Body of pancreas (tissue), 2 donors: ENCODE measurements around the genes NDUFA4L2 and TSPAN31.

GRCh38 chr12:57232317-57232954 is 2.9 kb downstream of the SHMT2 start:
- PRO-cap: no peak
- RAMPAGE, long total RNA, 2 experiments: no peak in any of the 2 experiments

- PRO-cap: no peak
- RAMPAGE, long total RNA, 2 experiments: start-site peak on the minus strand in 1 of 2 experiments, at chr12:57237099-57237111 at its widest, 15 reads per replicate
These were observed at the start of gene NDUFA4L2 for GRCh38 chr12:57236792-57237939. TSS of gene NDUFA4L2 (minus strand) at chr12:57237104.

DNA sequence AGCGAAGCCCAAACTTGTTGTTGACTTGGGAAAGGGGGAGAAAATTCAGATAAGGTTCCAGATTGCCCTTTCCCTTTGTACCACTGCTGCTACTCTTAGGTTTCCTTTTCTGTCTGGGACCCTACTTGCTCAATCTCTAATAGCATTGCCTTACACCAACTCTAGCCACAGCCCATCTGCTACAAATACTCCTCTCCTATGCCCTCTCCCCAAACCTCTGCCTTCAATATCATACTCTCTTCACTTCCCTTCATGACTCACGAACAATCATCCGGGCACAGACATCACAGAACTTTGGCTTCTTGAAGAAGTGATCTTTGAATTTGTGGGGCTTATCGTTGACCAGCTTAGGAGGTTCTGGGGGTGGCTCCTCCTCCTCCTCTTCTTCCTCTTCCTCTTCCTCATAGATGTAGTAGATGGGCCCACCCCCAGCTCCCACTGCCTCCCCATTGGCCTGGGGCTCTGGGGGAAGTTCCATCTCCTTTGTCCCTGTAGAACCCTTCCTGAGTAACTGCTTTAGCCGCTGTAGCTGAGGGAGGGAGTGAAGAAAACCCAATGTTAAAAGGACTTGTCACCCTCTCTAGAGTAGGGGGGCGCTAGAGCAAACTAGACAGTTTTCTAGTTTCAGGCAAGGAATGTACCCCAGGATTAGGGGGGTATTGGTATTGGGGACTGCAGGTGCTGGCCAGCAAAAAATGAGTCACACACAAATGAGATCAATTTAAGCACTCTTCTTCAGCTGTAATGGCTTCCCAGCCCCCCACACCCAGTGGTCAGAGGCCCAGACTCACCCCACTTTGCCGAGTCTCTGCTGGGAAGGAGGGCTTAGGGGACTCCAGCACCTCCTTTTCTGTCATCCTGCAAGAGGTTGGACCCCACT is 2.0 kb downstream of the STAC3 start:
- PRO-cap: no peak
- RAMPAGE, long total RNA, 2 experiments: no peak in any of the 2 experiments

- PRO-cap: no peak
- RAMPAGE, long total RNA, 2 experiments: no peak in any of the 2 experiments
These were observed 5.2 kb upstream of the STAC3 start for GRCh38 chr12:57255800-57256961.

DNA sequence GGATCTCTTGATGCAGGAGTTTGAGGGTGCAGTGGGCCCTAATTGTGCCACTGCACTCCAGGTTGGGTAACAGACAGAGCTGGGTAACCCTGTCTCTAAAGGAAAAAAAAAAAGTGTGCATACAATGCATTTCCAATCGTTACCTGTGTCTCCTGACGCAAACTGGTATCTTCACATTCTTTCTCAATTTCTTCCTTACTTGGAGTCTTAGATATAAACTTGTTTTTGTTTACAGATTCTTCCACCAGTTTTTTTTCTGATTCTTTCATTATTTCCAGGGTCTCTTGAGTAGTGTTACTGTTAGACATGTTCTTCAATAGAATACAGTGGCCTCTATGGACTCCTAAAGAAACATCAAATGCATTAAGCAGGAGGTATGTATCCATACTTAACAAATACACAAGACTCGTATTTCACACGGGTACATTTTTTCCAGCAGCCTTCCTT is 59.2 kb upstream of the STAC3 start:
- PRO-cap: no peak
- RAMPAGE, long total RNA, 2 experiments: start-site peak on the minus strand in 1 of 2 experiments, centred at position 309 of the sequence, 16 reads per replicate

- PRO-cap: no peak
- RAMPAGE, long total RNA, 2 experiments: no peak in any of the 2 experiments
These were observed 88.8 kb downstream of the R3HDM2 start for GRCh38 chr12:57341625-57342912.

- PRO-cap: no peak
- RAMPAGE, long total RNA, 2 experiments: no peak in any of the 2 experiments
These were observed 73.3 kb downstream of the R3HDM2 start for GRCh38 chr12:57357520-57358033.

- PRO-cap: no peak
- RAMPAGE, long total RNA, 2 experiments: start-site peak on the minus strand in 1 of 2 experiments, at chr12:57476240-57476743 at its widest, 7 reads per replicate
These were observed 3.7 kb downstream of the ARHGAP9 start for GRCh38 chr12:57475646-57476655.

DNA sequence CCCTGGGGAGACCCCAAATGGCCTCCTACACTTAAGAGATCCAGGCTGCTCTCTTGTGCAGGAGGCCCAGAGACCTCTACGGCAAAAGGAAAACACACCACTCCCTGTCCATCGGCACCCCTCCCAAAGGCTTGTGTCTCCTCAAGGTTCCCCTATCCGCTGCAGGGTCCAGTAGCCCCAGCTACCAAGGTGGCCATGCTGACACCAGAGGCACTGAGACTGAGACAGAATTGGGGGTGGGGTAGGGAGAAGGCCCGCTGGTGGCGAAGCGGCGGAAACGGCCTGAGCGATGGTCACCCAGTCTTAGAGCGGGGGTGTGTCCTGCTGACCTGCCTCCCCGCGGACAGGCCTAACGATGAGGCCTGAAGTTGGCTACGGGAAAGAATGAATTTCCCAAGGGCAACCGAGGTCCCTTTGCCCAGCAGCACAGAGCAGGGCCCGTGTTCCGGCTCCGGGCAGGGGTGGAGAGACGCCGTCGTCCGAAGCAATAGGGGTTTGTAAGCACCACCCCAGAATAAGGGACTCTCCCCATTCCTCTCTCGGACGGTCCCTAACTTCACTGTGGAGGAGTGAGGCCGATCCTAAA is 451 bp downstream of the DDIT3 start:
- PRO-cap: bidirectional peak, plus-strand start at position 306 of the sequence, minus-strand start at position 221 of the sequence
- RAMPAGE, long total RNA, 2 experiments: no peak in any of the 2 experiments

GRCh38 chr12:57530017-57531123 is 7.7 kb downstream of the MBD6 start:
- PRO-cap: no peak
- RAMPAGE, long total RNA, 2 experiments: no peak in any of the 2 experiments

- PRO-cap: no peak
- RAMPAGE, long total RNA, 2 experiments: no peak in any of the 2 experiments
These were observed 8.1 kb downstream of the ARHGEF25 start for GRCh38 chr12:57619184-57619945.

DNA sequence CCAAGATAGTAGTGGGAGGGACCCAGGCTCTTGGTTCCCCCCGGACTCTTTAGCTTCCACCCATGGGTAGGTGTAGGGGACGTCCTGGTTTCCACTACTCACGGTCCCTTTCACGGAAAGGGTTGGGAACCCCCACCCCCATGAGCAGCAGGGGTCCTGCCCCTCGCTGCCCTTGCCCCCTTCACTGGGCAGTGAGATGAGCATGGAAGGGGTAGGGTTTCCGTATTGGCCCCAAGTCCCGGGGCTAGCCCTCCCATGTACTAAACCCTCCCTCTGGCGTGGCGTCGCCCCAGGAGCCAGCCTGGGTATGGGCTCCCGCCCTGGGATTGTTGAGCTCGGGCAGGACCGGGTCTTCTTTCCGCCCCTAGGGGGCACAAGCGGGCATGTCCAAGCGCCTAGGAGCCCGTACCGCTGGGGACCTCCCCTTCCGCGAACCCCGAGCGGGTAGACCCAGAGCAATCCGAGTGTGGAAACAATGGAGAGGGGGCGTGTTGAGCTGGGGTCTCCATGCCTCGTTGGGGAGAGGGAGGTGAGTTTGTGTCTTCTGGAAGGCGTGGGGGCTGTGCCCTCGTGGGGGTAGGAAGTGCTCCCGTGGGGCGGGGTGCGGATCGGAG is 12.6 kb downstream of the AGAP2 start:
- PRO-cap: no peak
- RAMPAGE, long total RNA, 2 experiments: no peak in any of the 2 experiments

DNA sequence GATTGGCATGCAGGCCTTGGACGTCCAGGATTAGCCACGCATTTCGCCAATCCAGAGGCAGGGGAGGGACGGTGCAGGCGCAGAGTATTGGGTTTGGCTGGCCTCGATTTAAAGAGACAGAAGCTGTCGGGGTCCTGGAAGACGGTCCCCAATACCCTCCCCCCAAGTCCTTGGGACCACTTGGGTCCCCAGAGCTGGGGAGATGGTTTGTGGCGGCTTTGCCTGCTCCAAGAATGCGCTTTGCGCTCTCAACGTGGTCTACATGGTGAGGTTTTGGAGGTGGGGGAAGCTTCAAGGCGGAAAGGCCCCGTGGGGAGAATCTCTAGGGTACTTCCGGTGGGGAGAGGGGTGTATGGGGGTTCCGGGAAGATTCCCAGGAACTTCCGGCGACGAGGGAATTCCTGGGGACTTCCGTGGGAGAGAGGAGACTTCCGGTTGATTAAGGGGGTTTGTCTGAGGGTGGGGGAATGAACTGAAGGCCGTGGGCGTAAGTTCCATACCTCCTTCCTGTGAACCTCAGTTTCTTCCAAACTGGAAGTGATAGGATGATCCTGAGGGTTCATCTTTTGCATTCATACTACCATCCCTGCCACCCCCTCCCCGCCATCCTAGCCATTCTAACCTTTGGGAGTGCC is at the start of gene TSPAN31:
Gene TSPAN31 (plus strand): TSS at position 87 of the 635 bp plus-strand sequence.
- PRO-cap: bidirectional peak, plus-strand start at position 49 of the sequence, minus-strand start outside the sequence
- RAMPAGE, long total RNA, 2 experiments: start-site peak on the plus strand in 2 of 2 experiments, centred at positions 95 to 96 of the sequence, 89 to 233 reads per replicate

DNA sequence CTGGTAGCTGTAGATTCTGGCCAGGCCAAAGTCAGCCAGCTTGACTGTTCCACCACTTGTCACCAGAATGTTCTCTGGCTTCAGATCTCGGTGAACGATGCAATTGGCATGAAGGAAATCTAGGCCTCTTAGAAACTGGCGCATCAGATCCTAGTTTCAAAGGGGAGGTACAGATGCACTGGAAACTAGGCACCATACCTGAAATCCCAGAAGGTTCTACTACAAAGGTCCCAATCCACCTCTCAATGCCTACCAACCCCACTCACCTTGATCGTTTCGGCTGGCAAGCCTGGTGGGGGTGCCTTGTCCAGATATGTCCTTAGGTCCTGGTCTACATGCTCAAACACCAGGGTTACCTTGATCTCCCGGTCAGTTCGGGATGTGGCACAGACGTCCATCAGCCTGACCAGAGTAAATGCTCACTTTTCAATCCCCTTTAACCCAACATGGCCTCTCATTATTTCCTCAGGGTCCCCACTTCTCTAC is 1.1 kb downstream of the CDK4 start:
- PRO-cap: no peak
- RAMPAGE, long total RNA, 2 experiments: no peak in any of the 2 experiments

GRCh38 chr12:57826775-57827269 is 8.3 kb upstream of the AVIL start:
- PRO-cap: no peak
- RAMPAGE, long total RNA, 2 experiments: no peak in any of the 2 experiments

- PRO-cap: bidirectional peak, plus-strand start at chr12:57845720, minus-strand start at chr12:57845524
- RAMPAGE, long total RNA, 2 experiments: no peak in any of the 2 experiments
These were observed 1.4 kb downstream of the CTDSP2 start for GRCh38 chr12:57845029-57845688.

GRCh38 chr12:57868717-57869745 is 22.5 kb upstream of the CTDSP2 start:
- PRO-cap: no peak
- RAMPAGE, long total RNA, 2 experiments: no peak in any of the 2 experiments

DNA sequence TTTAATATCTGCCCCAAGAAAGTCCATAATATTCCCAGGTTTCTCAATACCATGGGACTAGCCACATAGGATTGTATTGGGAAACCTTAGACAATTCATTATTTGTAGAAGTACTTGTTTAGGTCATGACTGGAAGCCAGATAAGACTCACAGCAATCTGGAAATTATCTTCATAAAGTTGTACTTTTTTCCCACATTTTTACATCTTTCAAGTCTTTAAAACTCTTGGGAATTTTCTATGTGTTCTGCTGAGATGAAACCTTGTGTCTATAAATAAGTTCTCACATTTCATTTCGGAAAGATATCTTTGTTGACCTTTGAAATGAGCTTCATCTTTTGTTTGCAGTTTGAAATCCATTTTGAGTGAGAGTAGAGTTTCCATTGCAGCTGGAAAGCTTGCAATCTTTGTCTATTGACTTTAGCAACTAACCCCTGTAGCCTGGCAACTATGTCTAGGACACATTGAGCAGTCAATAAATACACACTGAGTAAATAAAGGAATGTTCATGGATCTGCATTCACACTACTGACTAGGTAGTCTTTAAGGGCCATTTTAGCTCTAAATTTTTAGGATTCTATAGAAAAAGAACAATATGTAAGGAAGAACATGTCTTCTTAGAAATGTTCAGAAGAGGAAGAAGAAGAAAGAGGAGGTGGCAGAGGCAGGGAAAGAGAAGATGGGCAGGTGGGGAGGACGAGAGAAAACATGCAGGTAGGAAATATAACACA is 154.4 kb downstream of the LRIG3 start:
- PRO-cap: unidirectional peak, plus-strand start at position 503 of the sequence
- RAMPAGE, long total RNA, 2 experiments: no peak in any of the 2 experiments

DNA sequence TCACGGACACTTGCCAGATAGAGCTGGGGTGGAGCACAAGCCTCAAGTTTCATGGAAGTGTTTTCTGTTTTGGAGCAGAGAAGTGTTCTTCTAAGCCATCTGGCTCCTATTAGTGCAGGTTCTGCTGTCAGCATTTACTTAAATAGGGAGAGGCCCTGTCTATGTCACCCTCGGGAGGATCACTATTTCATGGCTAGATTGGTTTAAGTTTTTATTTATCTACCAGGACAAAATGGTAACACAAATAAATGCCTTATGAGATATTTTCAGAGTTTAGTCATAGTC is 85.3 kb upstream of the LRIG3 start:
- PRO-cap: no peak
- RAMPAGE, long total RNA, 2 experiments: no peak in any of the 2 experiments

DNA sequence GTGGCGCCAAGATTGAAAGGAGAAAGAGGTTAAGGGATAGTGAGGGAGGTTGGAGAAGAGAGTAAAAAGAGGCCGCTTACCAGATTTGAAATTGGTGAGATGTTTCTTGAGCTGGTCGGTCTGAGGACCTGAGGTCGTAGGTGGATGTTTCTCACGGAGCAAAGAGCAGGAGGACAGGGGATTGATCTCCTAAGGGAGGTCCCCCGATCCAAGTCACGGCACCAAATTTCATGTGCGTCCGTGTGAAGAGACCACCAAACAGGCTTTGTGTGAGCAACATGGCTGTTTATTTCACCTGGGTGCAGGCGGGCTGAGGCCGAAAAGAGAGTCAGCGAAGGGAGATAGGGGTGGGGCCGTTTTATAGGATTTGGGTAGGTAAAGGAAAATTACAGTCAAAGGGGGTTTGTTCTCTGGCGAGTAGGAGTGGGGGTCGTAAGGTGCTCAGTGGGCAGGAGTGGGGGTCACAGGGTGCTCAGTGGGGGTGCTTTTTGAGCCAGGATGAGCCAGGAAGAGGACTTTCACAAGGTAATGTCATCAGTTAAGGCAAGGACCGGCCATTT is 267.5 kb upstream of the SLC16A7 start:
- PRO-cap: no peak
- RAMPAGE, long total RNA, 2 experiments: no peak in any of the 2 experiments